Myometrial cell (primary cell): ENCODE measurements around the genes SEC62, PHC3, SKIL, CLDN11 and RPL22L1.

DNA sequence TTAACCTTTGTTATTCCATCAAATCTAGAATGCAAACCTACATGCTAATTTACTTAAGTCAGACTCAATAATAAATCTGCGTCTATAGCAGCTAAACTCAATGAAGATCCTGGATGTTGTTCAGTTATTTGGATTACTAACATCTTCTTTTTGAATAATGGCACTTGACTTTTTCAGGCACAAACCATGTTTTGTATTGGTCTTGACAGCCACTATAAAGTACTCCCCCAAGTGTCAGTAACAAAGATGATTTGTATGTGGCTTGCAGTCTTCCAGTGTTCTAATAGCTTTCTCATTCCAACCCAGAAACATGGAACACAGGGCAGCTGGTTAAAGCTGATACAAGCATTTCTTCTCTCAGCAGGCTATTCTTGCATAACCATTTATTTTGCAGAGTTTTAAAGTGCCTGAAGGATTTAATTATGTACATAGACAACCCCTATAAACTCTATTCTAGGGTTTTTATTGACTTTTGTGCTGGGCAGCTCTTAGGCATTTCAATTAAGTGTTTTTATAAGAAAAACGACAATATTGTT, 420.4 kb downstream of the MECOM start:
- RAMPAGE, long total RNA, result no peak

DNA sequence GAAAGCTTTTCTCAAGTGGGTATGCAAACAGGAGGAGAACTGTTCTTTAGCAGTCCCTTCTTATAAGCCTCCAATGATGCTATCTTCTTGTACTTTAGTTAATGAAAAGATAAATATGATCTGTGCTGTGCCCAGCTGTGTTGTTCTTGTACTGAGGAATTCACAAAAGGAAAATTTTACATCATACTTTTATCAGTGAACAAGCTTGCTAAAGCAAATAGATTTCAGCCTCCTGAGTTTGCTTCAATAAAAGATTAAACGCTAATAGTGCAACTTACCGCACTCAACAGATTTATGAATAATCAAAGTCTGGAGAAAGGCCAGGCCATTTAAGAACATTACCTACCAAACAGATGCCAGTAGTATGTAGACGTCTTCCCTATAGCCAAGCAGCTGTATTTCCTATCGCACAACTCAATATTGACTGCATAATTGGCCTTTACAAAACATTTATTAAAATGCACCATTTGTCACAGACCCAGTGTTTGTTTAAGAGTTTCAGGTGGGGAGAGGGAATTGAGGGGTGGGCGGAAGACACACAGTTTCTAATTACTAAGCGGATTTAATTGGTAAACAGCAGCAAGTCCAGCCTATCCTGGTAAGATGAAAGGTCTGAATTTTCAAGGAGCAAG, 395.0 kb downstream of the MECOM start:
- RAMPAGE, long total RNA, result no peak

- RAMPAGE, long total RNA, result no peak
These were observed 390.3 kb downstream of the MECOM start for GRCh38 chr3:169273047-169273865.

DNA sequence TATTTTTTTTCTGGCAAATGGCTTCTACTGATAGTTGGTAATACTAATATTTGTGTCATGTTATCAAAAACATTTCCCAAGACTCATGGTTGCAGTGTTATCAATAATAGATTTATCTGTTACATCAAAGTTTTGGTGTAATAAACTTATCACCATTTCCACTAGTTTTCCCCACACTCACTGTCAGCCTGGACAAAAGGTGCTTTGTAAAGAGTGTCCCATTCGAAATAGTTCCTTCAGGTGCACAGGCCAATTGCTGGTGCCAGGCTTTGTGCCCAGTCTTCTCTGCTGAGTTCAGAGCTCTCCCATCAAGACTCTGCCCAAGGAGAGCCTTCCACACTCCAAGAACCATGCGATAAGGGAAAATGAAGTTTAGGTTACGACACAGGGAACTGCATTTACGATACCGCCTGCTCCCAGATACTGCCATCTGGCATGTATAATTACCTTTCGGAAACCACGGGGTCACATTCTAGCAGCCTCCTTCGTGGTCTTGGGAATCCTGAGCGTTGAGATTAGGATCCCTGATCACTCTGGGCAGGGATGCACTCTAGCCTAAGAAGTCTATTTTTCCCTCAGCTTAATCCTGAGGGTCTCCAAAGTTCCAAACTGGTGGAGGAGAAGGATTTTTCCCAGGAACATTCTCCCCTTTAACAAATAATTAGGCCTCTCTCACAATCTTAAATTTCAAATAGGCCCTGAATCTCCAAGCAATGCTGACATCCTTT, 379.5 kb downstream of the MECOM start:
- RAMPAGE, long total RNA, result no peak

DNA sequence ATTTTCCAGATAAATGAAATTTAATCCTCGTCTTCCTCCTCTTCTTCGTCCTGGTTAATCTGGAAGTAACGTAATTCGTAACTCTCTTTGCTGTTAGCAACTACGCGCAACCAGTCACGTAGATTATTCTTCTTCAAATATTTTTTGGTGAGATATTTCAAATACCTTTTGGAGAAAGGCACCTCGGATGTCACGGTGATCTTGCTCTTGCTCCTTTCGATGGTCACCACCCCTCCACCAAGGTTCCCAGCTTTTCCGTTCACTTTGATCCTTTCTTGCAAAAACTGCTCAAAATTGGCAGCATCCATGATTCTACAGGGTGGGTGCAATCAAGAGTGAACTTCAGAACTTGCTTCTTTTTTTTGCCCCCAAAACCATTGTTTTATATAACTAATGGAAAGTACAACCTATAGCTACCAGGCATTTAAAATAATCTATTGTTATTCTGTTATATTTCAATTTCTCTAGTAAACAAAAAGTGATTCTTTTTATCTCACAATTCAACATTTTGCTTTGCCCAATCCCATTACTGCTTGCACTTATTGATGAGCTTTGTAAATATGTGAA, 179.8 kb downstream of the MECOM start:
- RAMPAGE, long total RNA, result no peak

DNA sequence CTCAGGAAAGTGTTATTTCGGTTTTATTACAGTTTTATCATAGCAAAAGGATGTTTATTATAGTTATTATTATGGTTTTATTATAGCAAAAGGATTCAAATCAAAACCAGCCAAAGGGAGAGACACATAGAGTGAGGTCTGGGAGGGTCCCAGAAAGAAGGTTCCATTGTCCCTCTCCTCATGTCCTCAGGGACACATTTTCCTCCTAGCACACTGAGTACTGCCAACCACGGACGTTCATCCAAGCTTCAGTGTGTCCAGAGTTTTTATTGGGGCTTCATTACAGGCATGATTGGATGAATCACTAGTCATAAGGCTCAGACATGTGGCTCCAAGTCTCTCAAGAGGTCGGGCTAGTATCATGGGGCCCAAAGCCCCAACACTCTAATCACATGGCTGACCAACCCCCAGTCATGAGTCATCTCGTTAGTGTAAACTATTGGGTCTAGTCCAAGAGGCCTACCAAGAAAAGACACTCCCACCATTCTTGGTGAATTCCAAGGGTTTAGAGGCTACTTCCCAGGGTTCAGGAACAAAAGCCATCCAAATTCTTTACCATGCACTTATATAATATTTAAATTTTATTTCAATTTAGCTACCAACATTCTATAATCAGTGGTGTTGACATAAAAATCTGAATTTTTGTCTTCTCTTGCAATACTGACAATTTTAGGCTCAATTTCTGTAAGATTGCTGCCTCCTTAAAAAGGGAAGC, 8.9 kb downstream of the ACTRT3 start:
- RAMPAGE, long total RNA, result no peak

- RAMPAGE, long total RNA, result no peak
These were observed 5.0 kb downstream of the ACTRT3 start for GRCh38 chr3:169764055-169765105.

DNA sequence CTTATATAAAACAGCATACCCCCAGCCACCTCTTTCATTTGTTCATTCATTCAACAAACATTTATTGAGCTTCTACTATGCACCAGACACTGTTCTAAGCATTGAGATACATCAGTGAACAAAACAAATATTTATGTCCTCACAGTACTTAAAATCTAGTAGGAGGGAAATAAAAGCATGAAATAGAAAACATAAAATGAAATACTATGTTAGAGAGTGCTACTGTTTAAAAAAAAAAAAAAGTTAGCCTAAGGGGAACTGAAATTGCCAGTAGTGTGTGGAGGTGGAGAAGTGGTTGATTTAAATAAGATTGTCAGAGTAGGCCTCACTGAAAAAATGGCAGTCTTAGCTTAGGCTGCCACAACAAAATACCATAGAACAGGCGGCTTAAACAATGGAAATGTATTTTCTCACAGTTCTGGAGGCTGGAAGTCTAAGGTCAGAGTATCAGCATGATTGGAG, 23.3 kb upstream of the LRRC34 start:
- RAMPAGE, long total RNA, result no peak

- RAMPAGE, long total RNA, result no peak
These were observed 1.7 kb upstream of the LRRC31 start for GRCh38 chr3:169871350-169871849.

DNA sequence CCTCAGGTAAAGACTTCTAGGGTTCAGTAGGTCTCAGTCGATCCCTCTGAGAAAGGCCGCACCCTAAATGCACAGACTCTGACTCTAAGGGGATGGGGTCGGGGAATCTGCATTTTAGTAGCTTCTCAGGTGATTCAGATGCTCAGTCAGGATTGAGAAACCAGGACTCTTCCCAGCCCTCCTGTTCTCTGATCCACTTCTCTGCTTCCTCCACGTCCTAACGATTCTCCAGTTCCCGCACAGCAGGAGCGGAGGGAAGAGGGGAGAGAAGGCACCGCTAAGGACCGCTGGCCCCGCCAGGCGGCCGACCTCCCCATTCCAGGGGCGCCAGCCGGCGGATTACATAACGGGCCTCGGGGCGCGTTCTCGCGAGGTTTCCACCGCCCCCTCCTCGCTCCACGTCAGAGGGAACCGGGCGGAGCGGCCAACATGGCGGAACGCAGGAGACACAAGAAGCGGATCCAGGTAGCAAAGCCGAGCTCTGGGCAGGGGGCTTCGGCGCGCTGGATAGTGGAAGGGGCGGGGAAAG, at the start of gene SEC62:
Gene SEC62, plus strand, starts transcription at position 414 of the 529 bp plus-strand sequence.
- RAMPAGE, long total RNA, result start-site peak on the plus strand centred at position 417 of the sequence, 28 bp wide, 4,729 and 3,312 reads in 2 replicates

GRCh38 chr3:170181181-170182061, at the start of gene PHC3:
Gene PHC3, minus strand, starts transcription at chr3:170181733.
- RAMPAGE, long total RNA, result start-site peak on the minus strand at chr3:170181723-170181738, 170 and 237 reads in 2 replicates

DNA sequence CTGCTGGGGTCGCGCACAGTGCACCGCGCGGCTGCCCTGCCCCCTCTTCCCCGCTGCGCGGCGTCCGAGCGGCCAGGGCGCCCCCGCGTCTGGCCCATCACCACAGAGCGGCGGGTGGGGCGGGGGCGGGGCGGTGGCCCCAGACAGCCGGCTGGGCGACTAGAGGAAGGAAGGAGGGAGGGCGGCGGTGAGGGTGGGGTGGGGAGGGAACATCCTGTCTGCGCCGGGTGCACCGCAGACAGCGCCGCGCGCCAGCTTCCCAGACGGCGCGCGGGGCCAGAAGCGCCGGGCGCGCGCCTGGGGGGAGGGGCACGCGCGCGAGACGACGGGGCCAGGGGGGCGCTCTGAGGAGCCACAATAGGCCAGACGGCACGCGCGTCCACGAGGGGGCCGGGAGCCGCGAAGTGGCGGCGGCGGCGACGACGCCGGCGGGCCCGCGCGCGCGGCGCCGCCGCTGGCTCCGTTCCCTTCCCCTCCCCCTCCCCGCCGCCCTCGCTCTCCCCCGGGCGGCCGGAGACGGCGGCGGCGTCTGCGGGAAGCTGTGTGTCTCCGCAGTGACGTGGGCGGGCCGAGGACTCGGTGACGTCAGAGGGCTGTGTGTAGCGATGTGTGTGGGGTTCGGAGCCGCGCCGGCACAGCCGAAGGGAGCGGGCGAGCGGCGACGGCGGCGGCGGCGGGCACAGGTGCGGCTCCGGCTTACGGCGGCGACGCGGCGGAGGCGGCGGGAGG, at the start of gene SKIL:
Gene SKIL, plus strand, starts transcription at position 635 of the 729 bp plus-strand sequence.
- RAMPAGE, long total RNA, result no peak

DNA sequence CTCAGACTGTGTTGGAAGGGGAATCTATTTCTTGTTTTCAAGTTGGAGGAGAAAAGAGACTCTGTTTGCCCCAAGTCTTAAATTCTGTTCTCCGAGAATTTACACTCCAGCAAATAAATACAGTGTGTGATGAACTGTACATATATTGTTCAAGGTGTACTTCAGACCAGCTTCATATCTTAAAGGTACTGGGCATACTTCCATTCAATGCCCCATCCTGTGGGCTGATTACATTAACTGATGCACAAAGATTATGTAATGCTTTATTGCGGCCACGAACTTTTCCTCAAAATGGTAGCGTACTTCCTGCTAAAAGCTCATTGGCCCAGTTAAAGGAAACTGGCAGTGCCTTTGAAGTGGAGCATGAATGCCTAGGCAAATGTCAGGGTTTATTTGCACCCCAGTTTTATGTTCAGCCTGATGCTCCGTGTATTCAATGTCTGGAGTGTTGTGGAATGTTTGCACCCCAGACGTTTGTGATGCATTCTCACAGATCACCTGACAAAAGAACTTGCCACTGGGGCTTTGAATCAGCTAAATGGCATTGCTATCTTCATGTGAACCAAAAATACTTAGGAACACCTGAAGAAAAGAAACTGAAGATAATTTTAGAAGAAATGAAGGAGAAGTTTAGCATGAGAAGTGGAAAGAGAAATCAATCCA, 3.4 kb downstream of the SKIL start:
- RAMPAGE, long total RNA, result no peak

GRCh38 chr3:170418356-170419412, at the start of gene CLDN11:
Gene CLDN11, plus strand, starts transcription at chr3:170418868.
- RAMPAGE, long total RNA, result start-site peak on the plus strand at chr3:170418864-170418897, 845 and 812 reads in 2 replicates

- RAMPAGE, long total RNA, result no peak
These were observed 72.2 kb downstream of the CLDN11 start for GRCh38 chr3:170490932-170491173.

- RAMPAGE, long total RNA, result start-site peak on the minus strand at chr3:170870181-170870200, 10,575 and 15,153 reads in 2 replicates
These were observed at the start of gene RPL22L1 for GRCh38 chr3:170869582-170870659. Gene RPL22L1, minus strand, starts transcription at chr3:170870195.

DNA sequence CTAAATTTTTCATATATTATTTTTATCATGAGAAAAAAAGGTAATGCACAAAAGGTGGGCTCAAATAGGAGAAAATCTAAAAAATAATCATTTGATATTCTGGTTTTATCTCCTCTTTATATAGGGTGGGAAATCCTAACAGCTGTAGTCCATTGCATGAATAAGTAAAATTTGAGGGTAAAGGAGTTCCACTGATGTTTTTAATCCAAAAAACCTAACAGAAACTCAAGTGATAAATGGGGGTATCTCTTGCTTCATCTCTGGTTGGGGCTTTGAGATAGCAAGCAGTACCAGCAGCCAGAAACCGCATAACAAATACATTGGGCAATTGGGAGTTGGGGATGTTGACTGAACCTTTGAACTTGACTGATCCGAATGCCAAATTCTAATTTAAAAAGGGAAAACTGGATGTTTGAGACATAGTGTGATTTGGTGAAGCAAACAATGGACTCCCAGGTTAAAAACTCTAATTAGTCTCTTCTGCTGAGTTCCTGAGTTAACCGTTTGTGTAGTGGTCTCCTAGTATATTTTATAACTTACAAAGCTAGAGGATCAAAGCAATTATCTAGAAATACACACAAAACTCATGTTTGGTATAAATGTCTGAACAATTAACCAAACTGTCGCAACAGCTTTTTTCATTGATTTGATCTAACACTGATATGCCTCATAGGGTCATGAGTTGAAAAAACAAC, 12.7 kb downstream of the SLC2A2 start:
- RAMPAGE, long total RNA, result no peak

DNA sequence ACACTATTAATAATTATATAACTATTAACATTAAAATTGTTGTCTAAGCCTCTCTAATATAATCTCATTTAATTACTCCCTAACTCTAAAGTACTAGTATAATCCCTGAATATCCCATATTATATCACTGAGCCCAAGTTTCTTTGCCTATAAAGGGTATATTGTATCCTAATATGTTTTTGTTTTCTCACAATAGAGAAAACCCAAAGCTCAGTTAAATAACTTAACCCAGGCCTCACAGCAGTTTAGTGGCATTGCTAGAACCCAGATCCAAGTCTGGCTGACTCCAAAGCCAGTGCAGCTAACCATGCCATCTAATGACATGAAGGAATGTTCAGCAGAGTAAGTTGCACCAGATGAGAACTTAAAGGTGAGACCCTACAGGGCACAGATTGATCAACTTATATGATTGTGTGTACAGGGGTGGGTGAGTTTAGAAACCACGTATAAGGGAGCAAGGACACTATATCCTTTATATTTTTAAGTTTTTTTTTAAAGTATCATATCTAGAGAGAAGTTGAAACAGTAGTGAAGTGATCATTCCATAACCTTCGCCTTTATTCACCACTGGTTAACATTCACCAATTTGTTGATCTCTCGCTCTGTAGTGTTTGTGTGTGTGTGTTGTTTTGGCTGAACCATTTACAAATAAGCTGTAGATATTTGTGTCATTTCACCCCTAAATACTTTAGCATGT, 1.0 kb downstream of the SLC2A2 start:
- RAMPAGE, long total RNA, result no peak

DNA sequence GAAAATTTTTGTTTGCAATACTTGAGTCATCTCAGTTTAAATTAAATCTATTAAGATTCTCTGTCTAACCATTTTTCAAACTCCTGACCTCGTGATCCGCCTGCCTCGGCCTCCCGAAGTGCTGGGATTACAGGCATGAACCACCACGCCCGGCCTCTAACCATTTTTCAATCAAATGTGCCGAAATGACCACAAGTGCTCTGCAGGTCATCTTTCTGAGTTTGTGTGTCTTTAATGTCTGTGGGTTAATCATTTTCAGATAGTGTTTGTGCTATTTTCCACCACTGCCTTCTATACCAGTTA, 18.6 kb upstream of the SLC2A2 start:
- RAMPAGE, long total RNA, result no peak

DNA sequence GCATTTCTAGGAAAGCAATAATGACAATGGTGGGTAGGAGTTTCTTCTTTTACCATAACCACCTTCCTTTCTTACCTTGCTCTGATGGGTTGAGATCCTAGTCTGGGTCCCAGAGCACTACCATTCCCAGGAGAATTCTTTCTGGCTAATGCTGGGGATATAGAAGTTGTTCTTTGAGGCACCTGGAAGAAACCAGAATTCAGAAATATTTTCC, 96.9 kb upstream of the SLC2A2 start:
- RAMPAGE, long total RNA, result no peak